Heart (tissue), 3 donors: ENCODE measurements around the genes PUS1 and PXMP2.

- RAMPAGE, long total RNA, 2 experiments, result no peak in any of the 2 experiments
Measured at GRCh38 chr12:131745745-131746407, 35.0 kb downstream of the SFSWAP start.

DNA sequence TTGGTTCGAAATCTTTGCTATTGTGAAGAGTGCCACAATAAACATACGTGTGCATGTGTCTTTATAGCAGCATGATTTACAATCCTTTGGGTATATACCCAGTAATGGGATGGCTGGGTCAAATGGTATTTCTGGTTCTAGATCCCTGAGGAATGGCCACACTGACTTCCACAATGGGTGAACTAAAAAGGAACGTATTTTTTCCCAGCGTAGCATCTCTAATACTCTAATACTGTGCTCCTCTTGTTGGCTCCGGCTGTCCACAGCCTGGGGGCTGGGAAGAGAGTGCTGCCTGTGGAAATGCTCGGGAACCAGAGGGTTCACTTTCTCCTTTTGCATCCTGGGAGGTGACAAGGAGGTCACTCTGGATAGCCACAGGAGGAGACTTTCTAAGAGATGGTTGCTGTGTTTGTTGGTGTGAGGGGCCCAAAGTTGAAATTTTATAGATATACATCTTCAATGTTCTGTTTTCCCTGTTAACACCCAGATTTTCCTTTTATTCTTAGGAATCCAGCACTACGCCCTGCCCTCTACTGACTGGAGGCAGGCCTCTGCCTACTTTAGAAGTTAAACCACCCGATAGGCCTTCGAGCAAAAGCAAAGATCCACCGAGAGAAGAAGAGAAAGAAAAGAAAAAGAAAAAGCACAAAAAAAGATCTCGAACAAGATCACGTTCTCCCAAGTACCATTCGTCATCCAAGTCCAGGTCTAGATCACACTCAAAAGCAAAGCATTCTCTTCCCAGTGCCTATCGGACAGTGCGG, 50.5 kb upstream of the MMP17 start:
- RAMPAGE, long total RNA, 2 experiments, result no peak in any of the 2 experiments

DNA sequence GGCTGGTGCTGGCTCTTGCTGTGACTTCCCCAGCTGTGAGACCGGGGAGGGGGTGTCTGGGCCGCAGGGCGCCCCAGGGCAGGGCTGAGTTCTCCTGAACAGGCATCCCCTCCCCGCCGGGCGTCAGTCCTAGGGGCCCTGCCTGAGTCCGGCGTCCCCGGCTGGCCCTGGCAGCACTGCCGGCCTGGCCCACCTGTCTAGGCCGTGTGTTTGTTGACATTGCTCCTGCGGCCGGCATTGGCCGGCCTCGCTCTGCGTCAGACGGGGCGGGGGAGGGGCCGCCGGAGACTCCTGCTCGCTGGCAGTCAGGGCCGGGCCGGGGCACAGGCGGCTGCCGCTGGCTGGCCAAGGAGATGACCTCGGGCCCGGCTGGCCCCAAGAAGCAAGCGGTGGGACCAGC, 1.5 kb downstream of the ULK1 start:
- RAMPAGE, long total RNA, 2 experiments, result no peak in any of the 2 experiments

- RAMPAGE, long total RNA, 2 experiments, result no peak in any of the 2 experiments
Measured at GRCh38 chr12:131904130-131904868, 9.9 kb downstream of the ULK1 start.

- RAMPAGE, long total RNA, 2 experiments, result no peak in any of the 2 experiments
Measured at GRCh38 chr12:131922322-131922830, 6.7 kb upstream of the PUS1 start.

DNA sequence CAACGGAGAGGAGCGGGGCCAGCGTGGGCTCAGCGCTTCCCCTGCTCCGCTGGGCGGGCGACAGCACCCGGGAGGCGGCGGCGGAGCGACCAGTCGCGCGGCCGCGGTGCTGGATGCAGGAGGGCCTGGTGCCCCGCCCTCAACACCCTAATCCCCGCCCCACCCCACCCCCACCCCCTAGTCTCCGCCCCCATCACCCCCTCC, 212 bp upstream of the PUS1 start:
- RAMPAGE, long total RNA, 2 experiments, result no peak in any of the 2 experiments

- RAMPAGE, long total RNA, 2 experiments, result start-site peak on the plus strand in 1 of 2 experiments, at chr12:131929265-131929271 at its widest, 21 reads per replicate
Measured at GRCh38 chr12:131929166-131930269, at the start of gene PUS1. PUS1 (plus strand) TSS chr12:131929276.

- RAMPAGE, long total RNA, 2 experiments, result no peak in any of the 2 experiments
Measured at GRCh38 chr12:132155928-132156629, 11.8 kb downstream of the NOC4L start.

- RAMPAGE, long total RNA, 2 experiments, result no peak in any of the 2 experiments
Measured at GRCh38 chr12:132185716-132186525, 41.7 kb downstream of the NOC4L start.

- RAMPAGE, long total RNA, 2 experiments, result no peak in any of the 2 experiments
Measured at GRCh38 chr12:132393419-132393812, 64.0 kb upstream of the GALNT9 start.

DNA sequence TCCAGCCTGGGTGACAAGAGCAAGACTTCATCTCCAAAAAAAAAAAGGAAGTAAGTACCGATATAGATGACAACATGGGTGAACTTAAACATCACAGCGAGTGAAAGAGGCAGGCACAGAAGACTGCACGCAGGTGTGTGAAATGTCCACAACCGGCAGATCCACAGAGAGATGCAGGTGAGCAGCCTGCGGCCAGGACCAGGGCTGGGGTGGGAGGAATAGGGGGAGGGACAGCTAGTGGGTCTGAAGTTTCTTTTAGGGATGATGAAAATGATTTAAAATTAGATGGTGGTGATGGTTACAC, 22.0 kb upstream of the FBRSL1 start:
- RAMPAGE, long total RNA, 2 experiments, result no peak in any of the 2 experiments

DNA sequence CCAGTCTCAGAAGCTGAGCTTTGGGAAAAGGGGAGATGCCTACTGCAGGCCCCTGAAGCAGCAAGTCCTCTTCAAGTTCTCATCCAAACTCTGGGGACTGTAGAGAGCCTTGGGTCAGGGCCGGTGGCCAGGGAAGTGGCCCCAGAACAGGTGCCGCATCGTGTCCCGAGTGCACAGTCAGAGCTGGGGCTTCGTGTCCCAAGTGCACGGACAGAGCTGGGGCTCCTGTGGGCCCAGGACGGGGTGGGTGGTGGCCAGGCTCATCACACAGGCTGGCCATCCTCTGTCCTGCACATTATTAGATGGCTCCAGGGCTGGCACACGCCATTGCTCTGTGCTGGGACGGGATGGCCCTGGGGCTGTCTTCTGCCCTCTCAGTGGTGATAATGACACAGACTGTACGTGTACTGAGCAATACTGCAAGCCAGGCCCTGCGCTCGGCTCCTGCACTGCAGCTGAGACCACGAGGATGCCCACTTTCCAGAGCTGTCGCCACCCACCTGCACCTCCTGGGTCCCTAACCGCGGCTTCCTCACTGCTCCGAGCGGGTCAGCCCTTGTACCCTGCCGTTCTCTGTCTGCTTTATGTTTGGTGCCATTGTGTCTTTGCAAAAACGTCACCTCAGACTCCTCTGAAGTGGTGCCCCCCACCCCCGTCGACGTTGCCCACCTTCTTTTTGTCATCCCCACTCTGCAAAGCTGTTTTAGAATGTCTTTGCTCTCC, 1.9 kb downstream of the FBRSL1 start:
- RAMPAGE, long total RNA, 2 experiments, result no peak in any of the 2 experiments

DNA sequence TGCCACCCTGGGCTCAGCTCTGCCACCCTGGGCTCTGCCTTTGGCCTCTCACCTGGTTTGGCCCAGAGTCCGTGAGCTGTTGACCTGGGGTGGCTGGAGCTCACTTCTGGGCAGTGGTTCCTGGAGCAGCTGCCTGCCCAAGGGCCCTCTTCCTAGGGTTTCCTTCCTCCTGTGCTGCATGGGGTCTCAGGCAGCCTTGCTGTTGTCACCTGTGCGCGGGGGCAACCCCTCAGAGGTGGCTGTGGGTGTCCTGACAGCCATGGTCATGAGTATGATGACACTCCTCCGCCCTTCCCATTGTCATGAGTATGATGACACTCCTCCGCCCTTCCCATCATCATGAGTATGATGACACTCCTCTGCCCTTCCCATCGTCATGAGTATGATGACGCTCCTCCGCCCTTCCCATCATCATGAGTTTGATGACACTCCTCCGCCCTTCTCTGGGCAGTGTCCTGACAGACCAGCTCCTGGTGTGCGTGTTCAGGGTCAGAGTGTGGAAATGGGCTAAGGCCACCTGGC, 39.9 kb downstream of the FBRSL1 start:
- RAMPAGE, long total RNA, 2 experiments, result no peak in any of the 2 experiments

DNA sequence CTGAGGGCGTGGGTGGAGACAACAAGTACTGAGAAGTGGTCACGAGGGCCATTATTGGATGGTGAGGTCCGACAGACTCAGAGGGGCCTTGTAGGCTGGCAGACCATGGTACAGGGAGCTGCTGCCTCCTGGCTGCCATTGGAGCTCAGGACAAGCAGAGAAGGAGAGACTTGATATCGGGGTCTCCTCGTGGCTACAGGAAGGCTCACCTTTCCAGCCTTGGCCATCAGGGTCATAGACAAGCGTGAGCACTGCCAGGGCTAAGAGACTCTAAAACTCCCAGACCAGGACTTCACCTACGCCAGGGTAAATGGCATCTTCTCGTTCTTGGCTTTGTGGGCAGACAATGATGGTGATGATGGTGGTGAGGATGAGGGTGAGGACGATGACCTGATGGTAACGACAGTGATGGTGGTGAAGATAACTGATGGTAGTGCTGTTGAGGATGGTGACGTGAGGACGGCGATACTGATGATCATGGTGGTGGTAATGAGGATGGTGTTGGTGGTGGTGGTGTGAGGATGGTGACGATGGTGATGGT, 54.3 kb downstream of the FBRSL1 start:
- RAMPAGE, long total RNA, 2 experiments, result no peak in any of the 2 experiments

- RAMPAGE, long total RNA, 2 experiments, result no peak in any of the 2 experiments
Measured at GRCh38 chr12:132560898-132561714, 49.3 kb downstream of the LRCOL1 start.

- RAMPAGE, long total RNA, 2 experiments, result no peak in any of the 2 experiments
Measured at GRCh38 chr12:132580741-132581883, 29.3 kb downstream of the LRCOL1 start.

- RAMPAGE, long total RNA, 2 experiments, result no peak in any of the 2 experiments
Measured at GRCh38 chr12:132582360-132583401, 27.7 kb downstream of the LRCOL1 start.

- RAMPAGE, long total RNA, 2 experiments, result no peak in any of the 2 experiments
Measured at GRCh38 chr12:132672004-132673187, 14.7 kb downstream of the POLE start.

DNA sequence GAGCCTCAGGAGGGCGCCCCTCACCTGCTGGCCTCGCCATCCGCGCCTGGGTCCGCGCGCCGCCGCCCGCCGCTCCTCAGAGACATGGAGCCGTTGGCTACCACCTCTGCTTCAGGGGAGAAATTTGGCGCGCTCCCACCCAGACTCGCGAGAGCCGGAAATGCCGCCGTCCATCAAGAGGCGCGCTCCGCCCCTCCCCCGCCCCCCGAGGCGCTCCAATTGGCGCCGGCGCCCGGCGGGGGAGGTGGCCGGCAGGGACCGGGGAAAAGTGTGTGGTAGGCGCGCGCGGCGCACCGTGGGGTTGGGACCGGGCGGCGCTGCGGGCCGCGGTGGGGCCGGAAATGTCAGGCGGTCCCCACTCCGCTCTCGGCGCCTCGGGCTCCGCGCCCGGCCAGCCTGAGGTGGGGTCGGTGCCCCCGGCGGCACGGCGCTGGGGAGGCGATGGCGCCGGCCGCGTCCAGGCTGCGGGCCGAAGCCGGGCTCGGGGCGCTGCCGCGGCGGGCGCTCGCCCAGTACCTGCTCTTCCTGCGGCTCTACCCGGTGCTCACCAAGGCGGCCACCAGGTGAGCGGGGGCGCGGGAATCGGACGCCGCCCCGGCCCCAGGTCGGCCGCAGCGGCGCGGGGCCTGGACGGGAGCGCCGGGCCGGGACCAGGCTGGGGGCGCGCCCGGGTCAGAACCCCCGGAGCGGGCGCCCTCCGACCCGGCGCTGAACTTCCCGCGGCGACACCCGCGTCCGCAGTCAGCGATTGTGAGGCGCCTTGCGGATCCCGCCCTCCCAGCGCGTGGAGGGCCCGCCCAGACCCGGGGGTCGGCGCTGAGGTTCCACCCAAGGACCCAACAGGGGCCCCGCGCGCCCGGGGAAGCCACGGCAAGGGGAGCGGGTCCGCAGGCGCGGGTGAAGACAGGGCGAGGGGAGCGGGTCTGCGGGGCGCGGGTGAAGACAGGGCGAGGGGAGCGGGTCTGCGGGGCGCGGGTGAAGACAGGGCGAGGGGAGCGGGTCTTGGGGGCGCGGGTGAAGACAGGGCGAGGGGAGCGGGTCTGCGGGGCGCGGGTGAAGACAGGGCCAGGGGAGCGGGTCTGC, at the start of gene PXMP2:
Gene PXMP2 (plus strand): TSS at position 358 of the 1,083 bp plus-strand sequence.
- RAMPAGE, long total RNA, 2 experiments, result start-site peak on the minus strand in 2 of 2 experiments, centred at positions 119 to 131 of the sequence, 61 to 145 reads per replicate

DNA sequence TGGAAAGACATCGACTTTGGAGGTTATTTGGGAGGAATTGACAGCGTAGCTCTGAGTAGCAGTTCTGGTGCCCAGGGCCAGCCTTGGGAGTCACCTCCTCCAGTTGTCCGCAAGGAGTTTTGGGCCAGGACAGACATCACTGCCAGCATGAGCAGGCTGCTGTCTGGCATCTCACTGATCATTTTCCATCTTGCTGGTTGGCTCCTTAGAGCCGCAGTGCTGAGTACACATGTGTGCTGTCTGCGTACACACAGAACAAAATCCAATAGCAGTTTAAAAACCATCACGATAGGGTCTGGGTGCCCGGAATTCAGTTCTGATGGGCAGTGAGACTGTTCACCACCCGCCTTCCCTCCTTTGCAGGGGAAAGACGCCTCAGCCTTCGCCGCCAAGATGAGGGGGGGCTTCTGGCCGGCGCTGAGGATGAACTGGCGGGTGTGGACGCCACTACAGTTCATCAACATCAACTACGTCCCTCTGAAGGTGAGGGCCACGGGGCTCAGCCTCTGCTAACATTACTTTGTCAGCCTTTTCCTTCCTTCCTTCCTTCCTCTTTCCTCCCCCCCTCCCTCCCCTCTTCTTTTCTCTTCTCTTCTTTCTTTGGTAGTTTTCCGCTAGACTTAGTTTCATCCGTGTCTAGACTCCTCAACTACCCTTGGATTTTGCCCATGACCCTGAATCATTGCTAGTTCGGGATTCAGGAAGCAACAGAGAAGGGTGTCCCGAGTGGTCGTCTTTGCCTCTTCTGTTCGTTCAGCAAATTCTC, 9.6 kb upstream of the PGAM5 start:
- RAMPAGE, long total RNA, 2 experiments, result no peak in any of the 2 experiments